Measurements from ENCODE around the genes CSRNP2, DAZAP2, SLC4A8 and SCN8A.

GRCh38 chr12:49763458-49764004, 22.2 kb downstream of the TMBIM6 start:
- RRBS = no CpG with 5 or more reads among the region's 3 CpGs

DNA sequence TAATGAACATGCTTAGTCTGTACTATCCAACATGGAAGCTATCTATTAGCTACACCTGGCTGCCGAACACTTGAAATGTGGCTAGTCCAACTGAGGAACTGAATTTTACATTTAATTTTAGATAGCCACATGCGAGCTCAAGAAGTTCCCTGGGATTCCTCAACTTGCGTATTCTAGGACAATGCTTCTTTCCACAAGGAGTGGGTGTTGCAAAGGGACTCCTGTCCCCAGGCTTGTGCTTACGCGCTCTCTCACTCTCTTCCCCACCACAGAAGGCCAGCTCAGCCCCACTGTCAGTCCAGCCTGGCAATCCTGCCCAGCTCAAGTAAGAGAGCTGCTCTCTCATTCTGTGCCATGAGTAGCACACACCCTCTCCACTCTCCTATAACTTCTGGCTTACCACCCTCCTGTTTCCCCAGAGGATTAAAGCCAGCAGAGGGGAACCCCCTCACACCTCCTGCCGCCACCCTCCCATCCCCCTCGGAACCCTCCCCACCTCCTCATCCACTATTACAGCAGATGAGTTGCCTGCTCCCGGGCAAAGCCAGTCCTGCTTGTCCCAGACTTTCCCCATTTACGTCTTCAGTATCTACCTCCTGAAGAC, 17.1 kb downstream of the NCKAP5L start:
- RRBS = no CpG with 5 or more reads among the region's 9 CpGs

DNA sequence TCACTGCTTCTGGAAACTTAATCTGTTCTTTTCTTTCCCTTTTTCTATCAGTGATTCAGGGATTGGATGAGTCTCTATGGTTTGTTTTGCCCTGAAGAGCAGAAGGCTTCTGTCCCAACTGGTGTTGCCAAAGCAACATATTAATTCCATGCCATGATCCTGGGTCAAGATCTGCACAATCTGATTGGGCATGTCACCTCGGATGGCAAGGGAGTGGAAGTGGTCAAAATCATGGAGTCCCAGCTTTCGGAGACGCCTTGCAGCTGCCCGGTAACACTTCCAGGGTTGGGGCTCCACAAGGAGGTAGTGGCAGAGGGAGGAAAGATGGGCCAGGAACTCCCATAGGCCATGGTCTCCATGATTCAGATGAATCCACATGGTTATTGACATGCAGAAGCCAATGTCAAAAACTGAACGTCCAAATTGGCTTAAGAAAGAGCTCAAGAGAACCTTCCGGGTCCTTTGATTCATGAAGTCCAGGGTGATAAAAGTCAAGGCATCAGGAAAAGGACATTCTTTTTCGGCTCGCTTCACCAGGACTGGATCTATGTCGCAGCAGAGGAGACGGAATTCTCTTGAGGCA, 4.4 kb downstream of the BCDIN3D start:
- RRBS = no CpG with 5 or more reads among the region's 10 CpGs

DNA sequence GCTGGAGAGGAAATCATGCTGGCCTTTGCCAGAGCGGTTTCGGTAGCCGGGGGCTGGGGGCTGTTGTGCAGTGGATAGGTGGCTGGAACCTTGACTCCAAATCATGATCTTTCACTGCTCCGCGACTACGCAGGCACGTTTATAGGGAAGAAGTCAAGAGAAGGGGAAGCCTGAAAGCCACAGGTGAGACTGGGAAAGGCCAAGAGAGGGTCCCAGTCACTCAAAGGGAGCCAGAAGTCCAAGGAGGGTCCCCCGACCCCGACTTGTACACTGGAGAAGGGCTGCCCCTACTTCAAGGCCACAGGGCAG, 2.6 kb upstream of the AQP6 start:
- RRBS = 18% methylated on average over 3 of the region's 9 CpGs

DNA sequence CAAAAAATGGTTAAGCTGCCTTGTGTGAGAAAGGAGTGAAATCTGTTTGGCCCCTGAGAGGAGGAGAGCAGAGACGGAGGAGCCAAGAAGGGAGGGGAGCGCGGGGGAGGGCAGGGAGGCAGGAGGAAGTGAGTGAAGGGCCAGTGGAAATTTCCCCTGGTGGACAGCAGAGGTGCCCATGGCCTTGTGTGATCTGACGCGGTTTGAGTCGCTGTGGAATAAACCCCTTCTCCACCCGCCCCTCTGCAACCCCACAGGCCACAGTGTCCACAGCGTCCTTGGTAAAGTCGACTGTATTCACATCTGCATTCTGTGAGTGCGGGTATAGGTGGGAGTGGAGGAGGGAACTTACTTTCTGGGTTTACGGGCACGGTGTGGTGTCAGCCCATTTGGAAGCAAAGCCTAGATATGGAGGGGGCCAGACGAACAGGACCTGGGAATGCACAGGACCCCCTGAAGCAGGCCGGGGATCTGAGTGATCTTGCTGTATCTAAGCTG, 474 bp upstream of the AQP6 start:
- RRBS = no CpG with 5 or more reads among the region's 14 CpGs

DNA sequence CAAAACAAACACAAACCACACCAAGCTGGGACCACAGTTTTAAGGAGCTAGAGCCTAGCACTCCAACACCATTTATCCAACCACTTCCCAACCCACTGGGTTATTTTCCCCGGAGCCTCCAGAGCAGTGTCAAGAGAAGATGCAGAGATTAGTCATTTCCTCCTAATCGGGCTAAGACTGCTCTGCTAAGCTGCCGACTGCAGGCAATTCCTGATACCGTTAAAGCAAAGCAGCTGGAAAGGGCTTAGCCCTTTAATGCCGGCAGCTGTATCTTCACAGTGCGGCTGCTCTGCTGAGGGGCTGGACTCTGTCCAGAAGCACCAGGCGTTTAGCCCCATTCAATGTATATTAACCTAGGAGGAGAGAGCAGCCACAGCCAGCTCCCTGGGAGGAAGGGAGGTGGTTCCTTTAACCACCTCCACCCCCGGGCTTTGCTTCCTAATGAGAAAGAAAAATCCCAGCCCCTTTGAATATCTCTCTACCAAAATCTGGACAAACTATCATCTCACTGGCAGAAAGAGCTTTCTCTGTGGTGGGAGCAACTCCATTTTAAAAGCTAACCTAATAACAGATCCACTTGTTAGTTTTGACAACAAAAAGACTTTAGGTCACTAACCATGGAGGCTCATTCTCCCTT, 11.2 kb downstream of the AQP6 start:
- RRBS = no CpG with 5 or more reads among the region's 8 CpGs

DNA sequence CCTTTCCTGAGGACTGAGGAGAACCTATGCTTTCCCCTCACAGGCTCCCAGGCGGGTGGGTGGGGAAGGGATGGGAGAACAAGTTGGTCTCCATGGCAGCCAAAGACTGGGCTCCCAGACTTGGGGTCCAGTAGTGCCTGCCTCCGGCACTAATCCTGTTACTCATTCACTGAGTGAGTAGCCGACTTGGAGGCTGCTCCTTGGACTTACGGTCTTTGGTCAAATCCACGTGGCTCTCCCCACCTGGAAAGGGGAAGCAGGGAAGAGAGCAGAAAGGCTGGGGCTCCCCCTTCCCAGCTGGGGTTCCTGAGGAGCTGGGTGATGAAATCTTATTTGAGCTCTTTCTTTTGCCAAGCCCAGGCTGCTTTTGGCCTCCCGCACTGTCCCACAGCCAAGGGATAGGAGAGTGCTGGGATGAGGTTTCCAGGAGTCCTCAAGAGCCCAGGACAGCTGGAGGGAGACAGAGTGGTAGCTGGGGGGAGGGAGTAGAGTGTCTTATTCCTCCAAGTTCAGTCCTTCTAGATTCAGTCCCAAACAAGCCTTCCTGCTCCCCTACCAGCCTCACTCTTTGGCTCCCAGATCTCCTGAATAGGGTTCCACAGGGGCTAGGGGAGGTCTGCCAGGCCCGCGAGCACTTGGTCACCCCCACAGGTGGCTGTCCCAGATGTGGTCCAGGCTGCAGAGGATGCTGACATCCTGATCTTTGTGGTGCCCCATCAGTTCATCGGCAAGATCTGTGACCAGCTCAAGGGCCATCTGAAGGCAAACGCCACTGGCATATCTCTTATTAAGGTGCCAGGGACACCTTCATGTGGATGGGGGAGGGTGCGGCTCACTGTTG, 1.3 kb downstream of the GPD1 start:
- RRBS = no CpG with 5 or more reads among the region's 11 CpGs

- RRBS = no CpG with 5 or more reads among the region's 8 CpGs
Measured at GRCh38 chr12:50351266-50351734, 45.1 kb downstream of the FAM186A start.

DNA sequence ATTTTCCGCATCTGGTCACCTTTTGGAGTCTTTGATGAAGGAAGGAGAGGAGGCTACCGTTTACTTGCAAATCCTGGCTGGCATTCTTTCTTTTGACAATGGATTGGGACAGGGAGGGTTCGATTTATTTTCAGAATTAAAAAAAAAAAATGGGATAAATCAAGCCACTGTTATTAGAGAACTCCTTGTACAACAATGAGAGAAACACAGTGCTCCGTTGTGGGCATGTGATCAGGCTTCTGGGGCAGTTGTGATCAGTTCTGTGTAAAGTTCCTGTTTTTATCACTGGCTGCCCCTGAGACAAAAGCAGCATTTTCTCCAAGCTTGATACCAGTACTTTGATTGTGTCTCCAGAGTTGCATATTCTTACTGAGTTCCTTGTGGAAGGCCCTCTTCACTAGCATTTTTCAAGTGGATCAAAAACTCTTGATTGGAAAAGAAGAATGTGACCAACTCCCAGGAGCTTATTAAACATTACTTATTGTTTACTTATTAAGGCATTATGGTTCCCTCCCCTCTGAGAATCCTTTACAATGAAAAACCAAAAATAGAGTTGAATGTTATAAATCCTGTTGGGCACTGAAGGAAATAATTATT, 1.2 kb downstream of the DIP2B start:
- RRBS = no CpG with 5 or more reads among the region's 4 CpGs

- RRBS = no CpG with 5 or more reads among the region's 6 CpGs
Measured at GRCh38 chr12:50545861-50546373, 41.1 kb downstream of the DIP2B start.

DNA sequence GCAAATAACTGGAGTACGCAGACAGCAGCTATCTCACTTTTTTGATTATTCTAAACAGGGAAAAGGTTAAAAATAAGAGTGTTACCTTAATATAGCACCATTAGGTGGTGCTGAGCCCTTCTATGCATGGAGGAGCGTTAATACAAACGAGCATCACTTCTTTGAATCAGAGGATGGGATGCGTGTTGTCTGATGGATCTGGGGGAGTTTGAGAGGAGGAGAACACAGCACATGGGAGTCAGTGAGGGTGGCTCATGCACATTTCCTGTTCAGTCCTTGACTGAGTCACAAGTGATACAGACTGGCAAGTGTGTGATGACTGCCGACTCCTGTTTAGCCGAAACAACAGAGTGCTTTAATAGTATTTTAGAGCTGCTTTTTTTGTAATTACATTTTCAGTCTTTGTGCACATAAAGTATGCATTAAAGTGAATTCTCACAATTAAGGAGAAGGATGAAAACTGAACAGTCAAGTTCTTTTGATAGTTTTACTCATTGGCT, 92.7 kb downstream of the DIP2B start:
- RRBS = no CpG with 5 or more reads among the region's 6 CpGs

DNA sequence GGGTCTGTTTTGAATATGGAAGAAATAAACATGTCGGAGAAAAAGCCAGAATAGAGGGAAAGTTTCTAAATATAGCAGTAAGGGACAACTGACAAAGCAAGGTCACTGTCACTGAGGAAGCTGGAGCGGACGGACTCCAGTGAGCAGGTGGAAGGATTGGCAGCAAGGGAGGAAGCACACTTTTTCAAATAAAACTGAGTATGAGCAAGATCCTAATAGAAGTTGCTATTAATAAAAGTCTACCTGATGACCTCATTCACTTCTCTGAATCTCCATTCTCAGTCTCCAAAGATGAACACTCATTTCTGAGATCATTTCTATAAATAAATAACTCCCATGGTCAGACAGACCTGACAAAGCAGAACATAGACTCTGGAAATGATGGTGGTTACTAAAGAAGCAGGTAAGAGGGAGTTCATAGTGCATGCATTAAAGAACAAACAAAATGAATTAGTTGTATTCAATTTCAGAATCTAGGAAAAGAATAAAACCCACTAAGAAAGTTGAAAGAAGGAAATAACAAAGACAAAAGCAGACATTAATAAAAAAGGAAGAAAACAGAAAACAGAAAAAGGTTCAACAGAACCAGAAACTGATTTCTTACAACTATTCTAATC, 11.5 kb upstream of the ATF1 start:
- RRBS = no CpG with 5 or more reads among the region's 3 CpGs

- RRBS = no CpG with 5 or more reads among the region's 7 CpGs
Measured at GRCh38 chr12:51024718-51025324, 1.4 kb downstream of the SLC11A2 start.

- RRBS = 1% methylated on average over 4 of the region's 35 CpGs
Measured at GRCh38 chr12:51083503-51084029, at the start of gene CSRNP2. Gene CSRNP2, minus strand, starts transcription at chr12:51083596.

DNA sequence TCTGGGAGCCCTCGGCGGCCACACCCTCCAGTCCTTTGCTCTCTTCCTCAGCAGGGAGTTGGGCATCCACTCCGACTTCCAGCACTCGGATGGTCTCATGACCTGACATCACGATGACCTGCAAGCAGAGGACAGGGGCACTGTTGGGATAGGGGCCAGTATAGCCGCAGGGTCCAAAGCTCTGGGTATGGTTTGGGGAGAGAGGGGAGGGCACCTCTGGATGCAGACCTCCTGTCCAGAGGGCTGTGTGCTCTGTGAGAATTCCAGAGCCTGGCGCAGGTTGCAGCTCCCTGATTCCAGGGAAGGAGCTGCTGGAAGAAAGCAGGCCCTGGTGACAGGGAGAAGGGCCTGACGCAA, 13.6 kb downstream of the POU6F1 start:
- RRBS = no CpG with 5 or more reads among the region's 8 CpGs

GRCh38 chr12:51238420-51239381, at the start of gene DAZAP2:
Gene DAZAP2, plus strand, starts transcription at chr12:51238826.
- RRBS = 1% methylated on average over 18 of the region's 78 CpGs

DNA sequence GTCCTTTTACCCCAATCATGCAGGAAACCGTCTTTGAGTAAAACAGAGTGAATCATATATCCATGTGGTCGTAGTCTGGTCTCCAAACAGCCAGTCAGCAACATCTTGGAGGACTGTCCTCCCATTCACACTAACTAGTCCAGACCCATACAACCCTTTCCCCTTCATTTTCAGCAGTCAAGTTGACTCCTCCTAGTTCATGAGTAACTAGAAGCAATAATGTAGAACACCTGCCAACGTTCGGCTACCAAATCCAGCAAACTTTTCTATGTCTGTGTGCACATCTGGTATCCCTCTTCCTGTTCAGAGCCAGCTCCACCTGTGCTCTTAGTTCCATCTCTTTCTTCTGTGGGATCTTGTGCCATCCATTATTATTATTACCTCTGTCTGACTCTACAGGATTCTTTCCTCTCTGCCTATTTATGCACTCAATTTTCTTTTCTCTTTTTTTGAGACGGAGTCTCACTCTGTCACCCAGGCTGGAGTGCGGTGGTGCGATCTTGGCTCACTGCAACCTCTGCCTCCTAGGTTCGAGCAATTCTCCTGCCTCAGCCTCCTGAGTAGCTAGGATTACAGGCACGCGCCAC, 10.9 kb upstream of the BIN2 start:
- RRBS = no CpG with 5 or more reads among the region's 10 CpGs

GRCh38 chr12:51424496-51425462, at the start of gene SLC4A8:
Gene SLC4A8, plus strand, starts transcription at chr12:51424831.
- RRBS = 2% methylated on average over 48 of the region's 77 CpGs

GRCh38 chr12:51590371-51591558, at the start of gene SCN8A:
Gene SCN8A, plus strand, starts transcription at chr12:51591233.
- RRBS = 2% methylated on average over 35 of the region's 143 CpGs

DNA sequence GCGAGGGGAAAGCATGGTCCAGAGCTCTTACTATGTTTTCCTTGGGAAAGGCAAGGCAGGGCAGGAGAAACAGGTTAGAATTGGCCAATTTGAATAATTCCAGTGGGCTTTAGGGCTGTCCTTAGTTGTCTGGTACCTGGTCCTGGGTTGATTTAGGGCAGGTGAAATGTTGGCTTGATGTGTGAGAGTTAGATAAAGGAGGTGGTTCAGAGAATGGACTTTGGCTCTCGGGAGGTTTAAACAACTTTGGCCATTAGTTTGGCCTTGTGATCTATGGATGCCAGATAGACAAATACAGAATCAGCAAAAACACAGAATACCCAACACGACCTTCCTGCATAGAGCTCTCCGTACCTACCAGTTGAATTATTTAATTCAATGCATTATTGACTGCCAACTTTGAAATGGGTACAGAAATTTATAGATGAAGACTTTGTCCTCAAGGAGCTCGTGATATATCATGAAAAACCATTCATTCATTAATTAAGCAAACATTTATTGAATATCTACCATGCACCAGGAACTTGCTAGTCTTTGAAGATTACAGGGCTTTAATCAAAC, 35.1 kb downstream of the SCN8A start:
- RRBS = no CpG with 5 or more reads among the region's 5 CpGs